ENCODE data around the genes TAS2R13 and ETV6.

- PRO-cap, result no peak
These were observed 12.7 kb downstream of the GABARAPL1 start for GRCh38 chr12:10225454-10225704.

- PRO-cap, result no peak
These were observed 48.4 kb downstream of the EIF2S3B start for GRCh38 chr12:10553921-10554582.

GRCh38 chr12:10634049-10634739 is 20.8 kb upstream of the MAGOHB start:
- PRO-cap, result no peak

- PRO-cap, result no peak
These were observed 1.4 kb downstream of the STYK1 start for GRCh38 chr12:10672202-10673121.

DNA sequence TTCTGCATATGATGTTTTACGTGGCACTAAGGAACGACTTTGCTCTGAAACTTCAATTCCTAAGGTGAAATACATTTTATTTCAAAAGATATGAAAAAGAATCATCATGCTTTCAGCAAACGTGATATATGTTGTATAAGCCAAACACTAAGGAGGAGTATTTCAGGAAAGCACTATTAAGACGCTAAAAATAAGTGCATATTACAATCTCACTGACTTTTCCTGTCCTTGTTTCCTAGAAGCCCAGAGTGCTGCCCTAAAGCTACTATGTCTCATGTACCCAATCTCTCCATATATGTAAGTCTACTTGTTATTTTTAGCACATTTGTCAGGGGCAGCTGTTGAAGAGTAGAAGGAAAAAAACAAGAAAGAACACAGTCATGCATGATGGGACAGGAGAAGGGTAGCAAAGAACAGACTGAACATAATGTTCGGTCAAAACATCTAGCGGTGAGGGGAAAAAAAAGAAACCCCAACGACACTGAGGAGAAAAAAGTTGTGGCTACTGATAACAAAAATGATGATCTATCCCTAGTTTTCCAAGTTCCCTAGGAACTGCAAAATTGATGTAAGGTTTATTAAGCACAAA is 14.3 kb downstream of the YBX3 start:
- PRO-cap, result bidirectional peak, plus-strand start at position 375 of the sequence, minus-strand start at position 269 of the sequence

DNA sequence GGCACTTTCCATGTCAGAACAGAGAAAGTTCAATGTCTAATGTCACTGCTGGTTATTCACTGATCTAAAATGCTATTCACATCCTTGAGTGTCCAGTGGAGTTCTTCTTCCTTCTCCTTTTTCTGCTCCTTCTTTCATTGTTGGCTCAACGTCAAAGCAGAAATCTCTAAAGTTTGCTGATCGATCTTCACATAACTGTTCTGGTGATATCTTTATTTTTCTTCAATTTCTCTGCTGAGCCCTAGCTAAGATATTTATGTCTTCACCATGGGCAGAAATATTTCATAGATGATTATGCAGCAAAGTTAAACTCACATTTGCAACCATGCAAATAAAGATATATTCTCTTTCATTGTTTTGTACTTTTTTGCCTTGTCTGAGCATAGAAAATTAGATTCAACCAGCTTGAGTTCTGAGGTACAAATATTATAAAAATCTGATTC is at the start of gene TAS2R13:
Gene TAS2R13, minus strand, starts transcription at position 276 of the 443 bp plus-strand sequence.
- PRO-cap, result no peak

- PRO-cap, result bidirectional peak, plus-strand start at chr12:11649674, minus-strand start at chr12:11649618; bidirectional peak, plus-strand start at chr12:11649760, minus-strand start at chr12:11649754; bidirectional peak, plus-strand start at chr12:11650027, minus-strand start at chr12:11649917
These were observed at the start of gene ETV6 for GRCh38 chr12:11649489-11650361. Gene ETV6 (plus strand): TSS chr12:11649674.

- PRO-cap, result no peak
These were observed 62.1 kb downstream of the ETV6 start for GRCh38 chr12:11711434-11712201.

DNA sequence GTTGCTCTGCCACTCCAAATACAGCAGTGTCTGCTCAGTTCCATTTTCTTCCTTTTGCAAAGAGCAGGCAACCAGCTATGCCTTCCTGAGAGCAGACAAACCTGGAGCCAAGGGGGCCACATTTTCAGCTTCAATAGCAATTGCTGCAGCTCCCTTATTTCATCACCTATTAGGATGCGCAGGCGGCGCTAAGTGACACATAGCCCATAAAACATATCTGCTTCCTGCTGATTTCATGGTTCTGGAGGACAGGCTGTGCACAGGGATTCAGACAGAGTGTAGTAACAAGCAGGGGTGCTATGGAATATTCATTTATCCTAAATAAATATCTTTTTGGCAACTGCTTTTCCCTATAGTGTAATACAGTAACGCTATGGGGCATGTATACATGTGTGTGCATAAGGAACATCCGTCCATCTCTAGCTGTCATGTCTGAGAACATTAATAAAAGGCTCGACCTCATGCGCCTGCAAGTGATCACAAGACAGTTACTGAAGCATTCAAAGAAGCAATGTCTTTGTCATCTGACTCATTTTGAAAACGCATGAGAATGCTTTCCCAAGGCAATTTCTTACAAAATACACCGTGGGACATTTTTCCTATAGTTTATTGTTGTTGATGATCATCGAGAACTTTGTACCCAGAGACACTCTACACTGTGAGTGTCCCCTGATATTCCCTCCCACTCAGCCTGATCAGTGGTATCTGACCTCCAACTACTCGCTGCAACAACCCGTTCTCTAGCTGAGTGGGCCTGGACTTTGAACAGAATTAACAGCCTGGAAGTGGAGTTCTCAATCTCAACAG is 67.9 kb downstream of the ETV6 start:
- PRO-cap, result no peak

GRCh38 chr12:11795060-11795511 is 145.6 kb downstream of the ETV6 start:
- PRO-cap, result no peak

- PRO-cap, result no peak
These were observed 192.7 kb upstream of the BCL2L14 start for GRCh38 chr12:11877738-11878739.

- PRO-cap, result no peak
These were observed 43.0 kb upstream of the BCL2L14 start for GRCh38 chr12:12027802-12028086.

GRCh38 chr12:12119298-12119800 is 48.6 kb downstream of the BCL2L14 start:
- PRO-cap, result no peak

DNA sequence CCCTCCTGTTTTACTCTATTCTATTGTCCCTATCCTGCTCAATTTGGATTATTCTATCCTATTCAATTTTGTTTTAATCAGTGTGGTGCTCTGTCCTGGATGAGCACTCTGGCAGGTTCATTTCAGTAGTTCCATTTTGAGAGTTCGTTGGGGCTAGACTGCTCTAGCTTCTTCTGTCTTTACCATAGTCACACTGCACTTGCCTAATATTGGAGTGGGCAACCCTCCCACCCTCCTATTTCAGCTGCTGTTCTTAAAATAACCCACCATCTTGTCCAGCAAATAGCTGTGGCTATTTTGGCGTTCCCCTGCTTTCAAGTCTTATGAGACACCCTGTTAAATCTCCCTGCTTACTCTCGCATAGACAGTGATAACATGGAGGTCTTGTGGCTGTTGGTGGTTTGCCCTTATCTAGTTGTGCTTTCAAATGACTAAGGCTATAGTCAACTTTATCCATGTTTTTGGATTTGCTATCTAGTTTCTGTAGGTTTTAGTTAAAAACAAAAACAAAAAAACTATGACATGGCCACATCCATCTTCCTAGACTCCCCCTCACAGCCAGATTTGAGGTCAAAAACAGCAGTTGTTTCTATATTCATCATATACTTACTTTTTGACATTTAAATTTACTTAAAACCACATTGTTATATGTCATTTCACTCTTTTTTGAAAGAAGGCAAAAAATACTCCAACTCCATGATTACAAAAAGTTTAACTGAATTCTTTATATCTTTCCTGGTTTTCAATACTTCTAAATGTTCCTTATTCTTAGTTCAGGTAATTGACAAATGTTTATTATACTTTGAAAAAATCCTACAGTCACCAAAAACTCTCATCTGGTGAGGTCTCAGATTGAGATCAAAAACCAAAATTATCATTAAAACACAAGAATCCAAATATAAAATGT is 65.4 kb downstream of the LRP6 start:
- PRO-cap, result no peak

GRCh38 chr12:12387489-12388010 is 30.7 kb downstream of the BORCS5 start:
- PRO-cap, result no peak

GRCh38 chr12:12399816-12400193 is 42.9 kb downstream of the BORCS5 start:
- PRO-cap, result no peak

DNA sequence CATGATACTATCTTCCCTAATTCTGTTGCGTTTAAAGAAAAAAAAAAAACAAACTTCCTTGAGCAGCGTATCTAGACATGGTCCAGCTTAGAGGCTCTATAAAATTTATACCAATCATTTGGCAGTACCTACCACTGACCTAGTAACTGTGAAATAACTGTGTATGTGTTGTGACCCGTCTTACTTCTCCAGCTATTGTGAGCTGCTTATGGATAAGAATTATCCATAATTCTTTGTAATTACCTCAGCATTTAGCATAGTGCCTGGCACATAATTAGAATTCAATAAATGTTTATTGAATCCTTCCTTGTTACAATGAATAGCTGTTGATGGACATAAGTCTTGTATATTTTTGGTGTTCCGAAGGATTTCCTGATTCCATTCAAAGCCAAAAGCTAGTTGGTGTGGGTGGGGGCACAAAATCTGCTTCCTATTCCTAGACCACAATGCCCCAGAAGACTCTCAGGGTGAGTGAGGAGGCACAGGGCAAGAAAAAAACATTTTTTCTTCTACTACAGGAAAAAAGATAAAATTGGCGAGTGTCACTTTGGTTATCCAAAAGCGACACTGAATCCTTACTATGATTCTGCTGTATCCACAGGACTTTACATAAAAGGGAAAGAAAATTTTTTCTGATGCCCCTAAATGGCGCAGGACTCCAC is 53.1 kb downstream of the DUSP16 start:
- PRO-cap, result no peak

- PRO-cap, result no peak
These were observed 3.9 kb downstream of the DUSP16 start for GRCh38 chr12:12558316-12559594.

DNA sequence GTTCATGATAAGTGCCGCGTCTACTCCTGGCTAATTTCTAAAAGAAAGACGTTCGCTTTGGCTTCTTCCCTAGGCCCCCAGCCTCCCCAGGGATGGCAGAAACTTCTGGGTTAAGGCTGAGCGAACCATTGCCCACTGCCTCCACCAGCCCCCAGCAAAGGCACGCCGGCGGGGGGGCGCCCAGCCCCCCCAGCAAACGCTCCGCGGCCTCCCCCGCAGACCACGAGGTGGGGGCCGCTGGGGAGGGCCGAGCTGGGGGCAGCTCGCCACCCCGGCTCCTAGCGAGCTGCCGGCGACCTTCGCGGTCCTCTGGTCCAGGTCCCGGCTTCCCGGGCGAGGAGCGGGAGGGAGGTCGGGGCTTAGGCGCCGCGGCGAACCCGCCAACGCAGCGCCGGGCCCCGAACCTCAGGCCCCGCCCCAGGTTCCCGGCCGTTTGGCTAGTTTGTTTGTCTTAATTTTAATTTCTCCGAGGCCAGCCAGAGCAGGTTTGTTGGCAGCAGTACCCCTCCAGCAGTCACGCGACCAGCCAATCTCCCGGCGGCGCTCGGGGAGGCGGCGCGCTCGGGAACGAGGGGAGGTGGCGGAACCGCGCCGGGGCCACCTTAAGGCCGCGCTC is 392 bp upstream of the CDKN1B start:
- PRO-cap, result bidirectional peak, plus-strand start outside the sequence, minus-strand start at position 407 of the sequence

GRCh38 chr12:12720578-12720962 is 3.4 kb downstream of the CDKN1B start:
- PRO-cap, result no peak

Measured in left ventricle myocardium (tissue), 1 donor.